Mesenchymal stem cell of the bone marrow (primary cell): ENCODE measurements around a stretch of chr2.

- CAGE, long polyA plus RNA: no peak
Measured at GRCh38 chr2:30151383-30152173, 4.8 kb downstream of the YPEL5 start.

GRCh38 chr2:30154246-30154488 lies 7.4 kb downstream of the YPEL5 start:
- CAGE, long polyA plus RNA: no peak

DNA sequence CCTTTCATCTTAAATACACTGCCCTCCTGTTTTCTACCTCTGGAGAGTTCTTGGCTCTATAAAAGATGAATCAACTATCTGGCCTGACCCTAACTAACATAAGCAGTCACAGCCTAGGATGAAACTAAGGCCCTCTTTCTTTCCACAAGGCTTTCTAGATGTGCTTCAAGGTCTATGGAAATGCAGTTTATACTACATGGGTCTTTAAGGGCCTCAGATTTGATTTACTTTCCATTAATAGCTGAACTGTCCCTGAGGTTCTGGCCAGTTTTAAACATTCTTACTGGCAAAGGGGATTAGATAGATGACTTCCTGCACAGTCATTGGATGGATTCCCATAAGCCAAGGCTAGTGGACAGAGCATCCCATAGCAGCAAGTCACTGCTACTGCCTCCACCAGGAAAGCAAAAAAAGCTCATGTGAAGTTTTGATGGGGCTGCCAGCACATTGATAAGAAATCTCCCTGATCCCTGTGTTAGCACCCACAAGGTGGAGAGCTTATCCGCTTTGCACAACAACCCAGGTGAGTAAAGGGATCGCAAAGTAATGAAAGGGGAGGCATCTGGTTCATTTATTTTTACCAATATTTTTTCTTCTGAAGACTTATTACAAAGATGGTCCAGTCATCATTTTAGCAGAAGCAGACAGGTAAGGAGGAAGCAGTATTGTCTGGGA lies 38.0 kb upstream of the LCLAT1 start:
- CAGE, long polyA plus RNA: no peak

GRCh38 chr2:30421431-30422015 lies 25.5 kb upstream of the LCLAT1 start:
- CAGE, long polyA plus RNA: no peak

GRCh38 chr2:31384727-31385353 lies 29.7 kb downstream of the XDH start:
- CAGE, long polyA plus RNA: no peak

DNA sequence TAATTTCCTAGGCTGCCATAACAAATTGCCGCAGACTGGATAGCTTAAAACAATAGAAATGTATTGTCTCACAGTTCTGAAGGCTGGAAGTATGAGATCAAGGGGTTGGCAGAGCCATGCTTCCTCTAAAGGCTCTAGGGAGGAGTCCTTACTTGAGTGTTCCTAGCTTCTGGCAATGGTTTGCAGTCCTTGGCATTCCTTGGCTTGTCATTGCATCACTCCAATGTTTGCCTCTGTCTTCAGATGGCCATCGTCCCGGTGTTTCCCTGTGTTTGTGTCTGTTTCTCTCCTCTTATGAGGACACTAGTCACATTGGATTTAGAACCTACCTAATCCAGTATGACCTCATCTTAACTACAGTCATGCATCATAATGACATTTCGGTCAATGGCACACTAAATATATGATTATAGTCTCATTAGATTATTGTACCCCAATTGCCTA lies 22.4 kb downstream of the SRD5A2 start:
- CAGE, long polyA plus RNA: no peak

GRCh38 chr2:31876071-31877021 lies 134.5 kb downstream of the MEMO1 start:
- CAGE, long polyA plus RNA: no peak

DNA sequence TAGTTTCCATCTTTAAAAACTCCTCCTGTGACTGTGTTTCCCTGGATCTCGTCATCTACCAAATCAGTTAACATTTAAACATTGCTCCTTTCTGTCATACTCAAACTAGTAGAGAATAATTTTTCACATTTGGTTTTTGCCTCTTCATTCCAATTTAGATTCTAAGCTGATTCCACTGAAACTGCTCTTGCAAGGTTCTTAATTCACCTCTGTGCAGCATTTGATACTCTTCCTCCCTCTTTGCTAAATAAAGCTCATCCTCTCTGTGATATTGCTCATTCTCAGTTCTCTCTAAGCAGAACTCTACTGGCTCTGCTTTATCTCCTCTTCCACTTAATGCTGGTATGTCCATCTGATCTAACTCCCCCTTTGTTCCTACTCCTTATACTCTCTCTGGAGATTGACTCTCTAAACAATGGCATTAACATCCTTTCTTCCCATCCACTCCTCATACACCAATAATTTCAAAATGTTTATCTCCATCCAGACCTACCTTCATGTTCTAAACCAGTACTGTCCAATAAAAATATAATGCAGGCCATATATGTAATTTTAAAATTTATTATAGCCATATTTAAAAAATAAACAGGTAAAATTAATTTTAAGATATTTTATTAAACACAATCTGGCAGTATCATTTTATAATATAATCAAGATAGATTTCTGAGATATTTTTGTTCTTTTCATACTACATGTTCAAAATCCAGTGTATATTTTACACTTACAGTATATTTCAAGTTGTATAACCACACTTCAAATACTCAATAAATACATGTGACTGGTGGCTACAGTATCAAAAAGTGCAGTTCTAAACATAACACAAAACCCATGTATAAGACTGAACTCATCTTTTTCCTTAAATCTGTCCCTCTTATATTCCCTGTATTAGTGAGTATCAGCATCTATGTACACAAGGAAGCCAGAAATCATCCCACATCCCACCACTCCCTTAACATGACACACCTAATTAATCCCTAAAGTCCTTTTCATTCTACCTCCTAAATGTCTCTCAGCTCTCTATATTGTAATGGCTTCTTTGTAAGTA lies 131.5 kb downstream of the MEMO1 start:
- CAGE, long polyA plus RNA: no peak

GRCh38 chr2:31905749-31906752 lies 104.8 kb downstream of the MEMO1 start:
- CAGE, long polyA plus RNA: no peak

DNA sequence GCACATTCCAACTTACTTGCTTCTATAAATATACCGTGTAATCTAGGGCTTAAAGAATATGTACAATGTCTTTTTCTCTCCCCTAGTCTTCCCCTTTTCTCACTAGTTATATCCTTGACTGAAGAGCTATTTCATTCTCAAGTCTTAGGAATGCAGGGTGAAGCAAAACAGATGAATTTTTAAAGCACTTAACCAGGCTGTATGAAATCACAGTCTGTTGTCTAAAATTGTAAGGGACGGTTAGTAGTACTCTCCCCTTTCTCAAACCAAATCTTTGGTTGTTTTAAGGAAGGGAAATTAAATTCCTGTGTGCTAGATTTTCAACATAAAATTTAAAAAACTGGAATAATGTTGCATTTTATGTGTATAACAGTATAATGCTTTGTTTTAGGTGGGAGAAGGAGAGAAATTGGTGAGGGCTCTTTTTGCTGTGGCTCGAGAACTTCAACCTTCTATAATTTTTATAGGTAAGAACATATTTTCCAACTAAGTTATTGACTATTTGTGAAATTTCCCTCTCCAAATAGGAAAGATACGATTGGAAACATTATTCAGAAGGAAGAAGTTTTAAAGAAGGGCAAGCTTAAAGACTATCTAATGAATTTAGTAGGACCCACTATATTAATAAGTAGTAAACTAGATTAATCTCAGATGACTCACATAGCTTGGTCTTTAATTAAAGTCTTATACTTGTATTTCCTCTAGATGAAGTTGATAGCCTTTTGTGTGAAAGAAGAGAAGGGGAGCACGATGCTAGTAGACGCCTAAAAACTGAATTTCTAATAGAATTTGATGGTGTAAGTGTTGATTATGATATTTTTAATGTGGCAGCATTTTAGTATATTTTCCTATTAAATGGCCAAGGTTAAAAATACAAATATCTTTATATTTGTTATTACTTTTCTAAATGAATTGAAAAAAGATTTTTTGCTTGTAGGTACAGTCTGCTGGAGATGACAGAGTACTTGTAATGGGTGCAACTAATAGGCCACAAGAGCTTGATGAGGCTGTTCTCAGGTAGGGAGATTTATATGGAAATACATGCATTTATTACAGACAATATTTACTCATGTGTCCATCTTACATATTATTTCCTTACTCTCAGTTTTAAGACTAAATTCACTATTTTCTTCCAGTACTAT lies 29.1 kb upstream of the SLC30A6 start:
- CAGE, long polyA plus RNA: no peak

- CAGE, long polyA plus RNA: no peak
Measured at GRCh38 chr2:32306283-32307018, 28.7 kb downstream of the YIPF4 start.

GRCh38 chr2:32468457-32468906 lies 111.7 kb downstream of the BIRC6 start:
- CAGE, long polyA plus RNA: no peak

DNA sequence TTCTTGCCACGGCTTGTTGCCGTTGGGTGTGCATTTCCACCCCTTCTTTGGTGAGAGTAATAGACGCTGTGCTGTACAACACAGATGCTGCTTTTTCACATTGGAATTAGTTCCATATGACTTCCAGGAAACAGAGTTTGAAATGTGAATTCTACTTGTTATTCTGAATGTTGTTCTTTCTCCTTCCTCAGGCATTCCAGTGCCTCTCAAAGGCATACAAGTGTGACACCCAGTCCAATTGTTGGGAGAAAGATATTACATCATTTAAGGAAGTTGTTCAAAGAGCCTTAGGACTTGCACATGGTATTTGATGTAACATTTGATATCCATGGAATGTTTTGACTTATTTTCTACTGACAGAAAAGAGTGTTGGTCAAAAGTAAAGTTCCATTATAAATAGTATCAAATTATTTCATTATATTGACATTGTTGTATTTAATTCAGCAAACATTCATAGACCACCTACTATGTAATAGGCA lies 134.4 kb upstream of the LTBP1 start:
- CAGE, long polyA plus RNA: no peak

DNA sequence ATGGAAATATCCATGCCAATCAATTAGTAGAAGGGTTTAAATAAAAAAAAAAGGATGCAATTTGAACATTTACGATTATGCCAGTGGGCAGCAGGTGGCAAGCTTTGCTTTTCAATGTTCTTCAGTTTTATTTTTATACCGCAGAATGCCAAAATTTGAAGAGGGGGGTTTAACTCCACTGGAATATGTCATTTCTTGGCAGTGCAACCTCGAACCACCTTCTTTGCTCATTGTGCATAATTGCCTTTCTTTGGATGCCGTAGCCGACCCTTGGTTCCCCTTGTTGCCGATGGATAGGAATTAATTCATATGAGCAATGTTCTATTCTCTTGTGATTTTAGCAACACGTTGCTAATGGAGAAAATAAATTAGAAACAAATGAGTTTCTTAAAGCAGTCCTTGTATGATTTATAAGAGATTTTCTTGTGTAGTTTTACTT lies 88.1 kb downstream of the LTBP1 start:
- CAGE, long polyA plus RNA: no peak

DNA sequence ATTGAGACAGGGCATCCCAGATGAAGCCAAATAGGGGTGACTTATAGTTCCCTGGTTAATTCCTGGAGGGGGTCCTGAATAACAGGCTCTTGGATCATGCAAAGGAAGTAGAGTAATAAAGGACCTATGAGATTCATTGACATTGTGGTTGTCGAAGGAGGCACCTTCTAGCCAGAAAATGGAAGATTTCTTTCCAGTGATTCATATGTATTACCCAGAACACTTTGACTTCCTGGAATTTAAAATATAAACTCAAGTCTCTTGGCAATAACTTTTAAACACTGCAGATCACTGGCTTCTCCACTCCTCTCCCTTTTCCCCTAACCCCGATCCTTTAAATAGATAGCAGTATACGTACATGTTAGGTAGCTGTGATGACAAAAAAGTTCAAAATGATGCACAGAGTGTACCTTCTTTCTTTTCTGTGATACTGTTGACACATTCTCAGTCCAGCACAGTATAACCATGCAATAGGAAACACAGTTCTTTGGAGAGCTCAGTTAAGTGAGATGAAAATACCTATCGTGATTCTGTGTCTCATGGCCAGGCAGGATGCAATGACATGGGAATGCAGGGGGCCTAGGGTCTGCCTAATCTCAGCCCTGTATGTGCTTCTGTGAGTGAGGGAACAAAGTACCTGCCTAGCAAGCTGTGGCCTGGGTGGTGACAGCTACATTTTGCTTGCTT lies 211.9 kb downstream of the LTBP1 start:
- CAGE, long polyA plus RNA: no peak

DNA sequence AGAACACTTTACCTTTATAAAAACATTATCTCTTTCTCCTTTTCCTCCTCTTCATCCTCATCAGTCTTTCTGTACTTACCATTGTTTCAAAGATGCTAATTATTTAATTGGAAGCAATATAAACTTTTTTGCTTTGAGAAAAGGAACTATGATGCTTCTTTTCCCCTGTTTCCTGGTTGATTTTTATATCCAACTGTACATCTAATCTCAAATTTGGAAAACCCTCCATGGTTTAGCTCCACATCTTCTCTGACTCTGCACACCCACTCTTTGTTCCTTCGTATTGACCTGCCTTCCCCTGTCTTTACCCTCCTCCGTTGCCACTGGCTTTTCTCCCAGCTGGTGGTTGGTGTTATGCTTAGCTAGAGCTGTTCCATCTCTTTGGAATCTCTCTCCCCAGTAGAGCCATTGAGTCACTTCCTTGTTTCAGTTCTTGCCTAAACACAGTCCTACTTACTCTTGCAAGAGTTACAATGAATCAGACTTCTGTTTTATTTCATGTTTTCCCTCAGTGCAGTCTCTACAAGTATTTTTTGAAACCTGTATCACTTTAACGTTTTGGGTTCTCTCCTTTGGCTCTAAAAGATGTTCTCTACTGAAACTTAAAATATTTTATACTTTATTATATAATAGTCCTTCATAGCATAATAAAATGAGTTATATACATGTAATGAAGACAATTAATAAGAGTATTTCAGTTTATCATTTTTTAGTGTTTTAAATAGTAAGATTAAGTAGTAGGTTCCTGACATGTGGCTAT lies 263.9 kb downstream of the LTBP1 start:
- CAGE, long polyA plus RNA: no peak

DNA sequence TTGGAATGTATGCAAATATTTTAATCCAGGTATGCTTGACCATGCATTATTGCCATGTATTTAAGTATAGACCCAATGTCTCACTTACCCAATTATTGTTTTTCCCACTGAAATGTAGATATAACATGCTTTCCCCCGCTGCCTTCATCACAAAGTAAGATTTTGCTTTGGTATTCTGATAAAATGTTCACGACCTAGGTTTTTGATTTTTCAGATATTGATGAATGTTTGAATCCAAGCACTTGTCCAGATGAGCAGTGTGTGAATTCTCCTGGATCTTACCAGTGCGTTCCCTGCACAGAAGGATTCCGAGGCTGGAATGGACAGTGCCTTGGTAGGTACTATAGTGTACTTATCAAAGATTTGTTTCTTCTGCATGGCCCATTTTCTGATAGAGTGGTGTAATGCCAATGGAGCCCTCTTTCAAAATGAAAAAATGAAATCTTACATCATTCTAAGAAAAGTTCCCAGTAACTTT lies 196.6 kb upstream of the RASGRP3 start:
- CAGE, long polyA plus RNA: no peak

GRCh38 chr2:34011614-34011937 lies 412.5 kb upstream of the FAM98A start:
- CAGE, long polyA plus RNA: no peak

DNA sequence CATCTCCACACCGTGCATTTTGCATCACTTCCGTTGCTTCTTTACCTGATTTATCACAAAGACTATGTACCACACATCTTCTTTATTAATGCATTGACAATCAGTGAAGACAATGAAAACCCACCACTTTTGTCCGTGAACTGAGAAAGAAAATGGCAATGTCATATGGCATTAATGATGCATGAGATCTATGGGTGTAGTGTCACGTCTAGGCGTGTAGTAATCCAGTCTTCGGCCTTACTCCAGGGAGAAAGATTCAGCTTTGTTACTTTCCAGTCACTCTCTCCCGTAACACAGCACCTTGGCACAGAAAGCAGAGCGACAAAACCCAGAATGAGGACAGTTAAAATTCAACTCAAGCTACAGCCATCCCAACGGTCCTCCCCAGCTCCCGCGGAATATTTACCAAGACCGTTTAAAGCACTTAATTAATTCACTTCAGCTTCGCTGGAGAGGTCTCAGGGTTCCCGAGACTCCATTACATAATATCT lies 851 bp upstream of the CRIM1 start:
- CAGE, long polyA plus RNA: no peak

- CAGE, long polyA plus RNA: no peak
Measured at GRCh38 chr2:36356753-36356945, 1.1 kb downstream of the CRIM1 start.